Right cardiac atrium (tissue), 1 donor: ENCODE measurements around a stretch of chr18.

DNA sequence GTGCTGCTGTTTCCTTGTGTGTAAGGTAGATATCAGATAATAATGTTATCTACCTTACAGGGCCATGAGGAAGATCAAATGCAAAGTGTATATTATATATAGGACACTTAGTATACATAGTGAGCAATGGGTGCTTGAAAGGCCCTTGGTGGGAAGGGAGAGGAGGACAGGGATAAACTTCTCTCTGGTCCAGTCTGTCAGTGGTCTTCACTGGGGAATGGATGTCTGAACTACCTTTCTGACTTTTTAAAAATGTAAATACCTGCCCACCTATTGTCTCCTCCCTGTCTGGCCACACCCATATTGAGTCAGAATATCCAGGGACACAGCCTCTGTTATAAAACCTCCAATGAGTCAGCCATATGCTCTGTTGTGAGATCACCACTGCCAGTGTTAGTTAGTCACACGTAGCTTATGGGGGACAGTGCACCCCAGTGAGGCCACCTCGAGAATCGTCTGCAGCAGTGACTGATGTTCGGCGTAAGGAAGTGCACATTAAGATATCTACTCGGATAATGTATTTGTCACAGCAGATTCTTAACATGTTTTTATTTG, 383.5 kb downstream of the PTPRM start:
- PRO-cap, result no peak

GRCh38 chr18:8341335-8341819, 267.9 kb upstream of the RAB12 start:
- PRO-cap, result no peak

DNA sequence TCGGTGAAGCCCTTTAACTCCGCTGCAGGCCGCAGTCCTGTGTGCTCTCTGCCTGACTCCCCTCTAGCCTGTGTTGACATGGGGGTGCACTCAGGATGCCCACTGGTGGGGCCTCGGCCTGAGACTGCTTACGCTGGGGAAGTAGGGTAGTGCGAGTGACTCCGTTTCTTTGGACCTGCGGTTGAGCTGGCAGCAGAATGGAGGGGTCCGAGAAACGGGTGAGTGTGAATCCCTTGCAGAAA, 5.7 kb downstream of the RAB12 start:
- PRO-cap, result no peak

DNA sequence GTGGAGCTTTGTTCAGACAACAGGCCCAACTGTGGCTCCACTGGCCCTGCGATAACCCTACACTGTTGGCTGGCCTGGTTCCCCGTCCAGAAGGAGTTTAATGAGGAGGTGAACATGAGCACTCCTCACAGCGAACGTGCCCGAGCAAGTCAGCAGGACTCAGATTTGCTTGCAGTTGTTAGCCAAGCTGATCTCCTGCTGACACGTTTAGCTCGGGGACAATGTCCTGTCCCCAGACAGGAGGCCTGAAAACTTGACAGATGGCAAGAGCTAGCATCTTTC, 20.1 kb upstream of the MTCL1 start:
- PRO-cap, result no peak

- PRO-cap, result bidirectional peak, plus-strand start at chr18:8704677, minus-strand start at chr18:8704563
These were observed 973 bp upstream of the MTCL1 start for GRCh38 chr18:8704258-8704908.

DNA sequence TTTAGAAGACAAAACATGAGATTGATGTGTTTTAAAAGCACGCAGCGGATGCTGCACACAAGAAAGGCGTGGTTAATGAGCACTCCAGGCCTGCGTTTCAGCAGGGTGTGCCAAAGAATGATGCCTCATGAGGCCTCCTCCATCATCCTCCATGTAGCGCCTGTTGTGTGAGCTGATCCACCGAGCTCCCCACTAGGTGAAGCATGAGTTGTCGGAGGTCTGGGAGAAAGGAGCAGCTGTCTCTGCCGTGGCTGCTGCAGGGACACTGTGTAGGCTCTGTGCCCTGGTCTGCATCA, 60.7 kb downstream of the MTCL1 start:
- PRO-cap, result no peak

DNA sequence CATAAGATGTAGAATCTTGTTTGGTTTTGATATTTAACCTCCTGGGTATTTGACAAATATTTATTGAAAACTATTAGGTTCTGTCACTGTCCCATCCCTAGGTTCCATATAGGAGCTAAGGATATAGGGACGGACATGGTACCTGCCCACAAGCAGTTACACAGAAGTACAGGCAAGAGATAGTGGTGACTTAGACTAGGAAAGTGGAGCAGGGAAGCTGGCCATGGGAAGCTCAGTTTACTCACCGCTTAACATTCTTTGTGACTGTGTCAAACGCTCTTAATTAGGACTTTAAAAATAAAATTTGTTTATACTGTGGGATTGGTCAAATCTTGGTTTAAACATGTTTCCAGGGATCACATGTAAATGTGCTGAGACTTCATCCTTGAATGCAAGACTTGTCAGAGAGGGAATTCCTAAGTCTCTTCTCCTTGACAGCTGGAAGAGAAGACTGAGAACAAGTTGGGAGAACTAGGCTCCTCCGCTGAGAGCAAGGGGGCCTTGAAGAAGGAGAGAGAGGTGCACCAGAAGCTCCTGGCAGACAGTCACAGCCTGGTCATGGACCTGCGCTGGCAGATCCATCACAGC, 107.3 kb downstream of the MTCL1 start:
- PRO-cap, result no peak

- PRO-cap, result no peak
These were observed 188.6 kb upstream of the NDUFV2 start for GRCh38 chr18:8913733-8914553.

DNA sequence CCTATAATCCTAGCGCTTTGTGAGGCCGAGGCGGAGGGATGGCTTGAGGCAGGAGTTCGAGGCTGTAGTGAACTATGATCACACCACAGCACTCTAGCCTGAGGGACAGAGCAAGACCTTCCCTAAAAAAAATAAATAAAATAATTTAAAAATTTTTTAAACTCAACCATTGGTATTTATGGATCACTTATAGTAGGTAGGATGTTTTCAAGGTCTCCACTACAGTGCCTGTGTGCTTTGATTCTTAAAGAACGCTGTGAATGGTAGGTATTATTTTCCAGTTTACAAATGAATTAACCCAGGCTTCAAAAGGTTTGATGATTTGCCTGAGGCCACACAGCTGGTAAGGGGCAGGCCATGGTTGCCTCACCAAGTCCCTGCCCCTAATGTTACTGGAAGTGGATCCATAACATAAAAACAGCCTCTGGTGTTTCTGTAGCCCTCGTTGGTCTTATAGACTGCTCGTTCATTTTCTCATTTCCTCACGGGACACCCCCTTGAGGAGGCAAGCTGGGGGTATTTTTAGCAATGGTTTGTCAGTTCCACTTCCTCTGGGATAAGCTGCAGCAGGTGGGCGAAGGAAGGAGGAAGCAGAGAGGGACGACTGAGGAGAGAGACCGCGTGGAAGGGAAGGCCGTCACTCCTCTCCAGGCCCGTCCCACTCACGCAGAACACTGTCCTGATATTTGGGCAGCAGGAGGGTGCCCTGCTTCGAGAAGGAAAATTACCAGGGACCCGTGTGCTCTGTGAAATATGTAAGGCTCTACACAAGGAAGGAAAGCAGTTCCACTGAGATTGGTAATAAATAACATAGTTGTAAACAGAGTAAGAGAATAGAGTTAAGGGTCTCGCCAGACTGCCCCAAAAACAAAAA, 32.9 kb upstream of the NDUFV2 start:
- PRO-cap, result no peak

DNA sequence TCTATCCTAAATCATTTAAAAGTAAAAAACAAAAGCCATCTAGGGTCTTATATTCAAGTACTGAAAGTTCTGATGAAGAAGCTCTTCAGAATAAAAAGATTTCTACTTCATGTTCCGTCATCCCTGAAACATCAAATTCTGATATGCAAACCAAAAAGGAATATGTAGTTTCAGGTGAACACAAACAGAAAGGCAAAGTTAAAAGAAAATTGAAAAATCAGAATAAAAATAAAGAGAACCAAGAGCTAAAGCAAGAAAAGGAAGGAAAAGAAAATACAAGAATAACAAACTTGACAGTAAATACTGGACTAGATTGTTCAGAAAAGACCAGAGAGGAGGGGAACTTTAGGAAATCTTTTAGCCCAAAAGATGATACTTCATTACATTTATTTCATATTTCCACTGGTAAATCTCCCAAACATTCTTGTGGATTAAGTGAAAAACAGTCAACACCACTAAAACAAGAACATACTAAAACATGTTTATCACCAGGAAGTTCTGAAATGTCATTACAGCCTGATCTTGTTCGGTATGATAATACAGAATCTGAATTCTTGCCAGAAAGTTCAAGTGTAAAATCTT, 80.0 kb upstream of the TWSG1 start:
- PRO-cap, result no peak

DNA sequence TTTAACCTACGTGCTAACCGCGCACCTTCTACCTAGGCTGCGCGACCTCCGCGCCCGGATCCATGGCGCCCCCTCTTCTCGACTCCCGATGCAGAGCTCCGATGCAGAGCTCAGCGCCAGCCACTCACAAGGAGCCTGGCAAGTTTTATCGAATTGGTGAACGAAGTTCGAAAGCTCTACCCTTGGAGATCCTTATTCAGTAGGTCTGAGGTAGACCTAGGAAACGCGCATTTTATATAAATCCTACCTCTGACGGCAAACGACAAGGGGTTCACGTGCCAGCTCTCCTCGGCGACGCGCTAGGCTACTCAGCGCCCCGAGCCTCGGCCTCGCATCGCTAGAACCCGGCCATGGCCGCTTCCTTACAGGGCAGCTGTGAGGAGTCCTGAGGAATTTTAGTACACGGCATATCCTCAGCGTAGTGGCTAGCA, 668 bp upstream of the TWSG1 start:
- PRO-cap, result no peak

- PRO-cap, result bidirectional peak, plus-strand start at chr18:9475009, minus-strand start at chr18:9474872; bidirectional peak, plus-strand start at chr18:9475548, minus-strand start at chr18:9475217
These were observed 617 bp upstream of the RALBP1 start for GRCh38 chr18:9474463-9475329.

DNA sequence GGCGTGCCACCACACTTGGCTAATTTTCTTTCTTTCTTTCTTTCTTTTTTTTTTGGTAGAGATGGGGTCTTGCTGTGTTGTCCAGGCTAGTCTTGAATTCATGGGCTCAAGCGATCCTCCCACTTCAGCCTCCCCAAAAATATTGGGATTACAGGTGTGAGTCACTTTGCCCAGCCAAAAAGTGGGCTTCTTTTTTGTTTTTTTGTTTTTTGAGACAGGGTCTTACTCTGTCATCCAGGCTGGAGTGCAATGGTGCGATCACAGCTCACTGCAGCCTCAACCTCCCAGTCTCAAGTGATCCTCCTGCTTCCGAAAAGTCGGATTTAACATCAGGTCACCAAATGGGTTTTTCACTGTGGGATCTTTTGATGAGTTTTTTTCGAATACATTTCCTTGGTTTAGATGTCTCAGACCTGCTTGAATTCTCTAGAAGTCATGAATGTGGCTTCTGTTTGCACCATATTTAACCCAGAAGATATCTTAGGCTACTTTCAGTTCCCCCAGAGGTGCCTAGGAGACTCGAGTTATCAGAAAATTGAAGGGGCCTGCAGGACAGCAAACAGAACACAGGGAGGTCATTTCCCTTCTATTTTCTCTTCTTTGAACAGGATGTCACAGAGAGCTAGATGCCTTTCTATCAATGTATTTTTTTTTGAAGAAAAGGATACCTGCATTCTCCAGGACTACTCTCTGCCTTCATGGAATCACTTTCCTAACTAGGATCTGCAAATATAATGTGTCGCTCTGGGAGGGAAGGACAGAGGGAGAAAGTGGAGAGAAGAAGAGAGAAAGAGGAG, 9.0 kb downstream of the RAB31 start:
- PRO-cap, result no peak

DNA sequence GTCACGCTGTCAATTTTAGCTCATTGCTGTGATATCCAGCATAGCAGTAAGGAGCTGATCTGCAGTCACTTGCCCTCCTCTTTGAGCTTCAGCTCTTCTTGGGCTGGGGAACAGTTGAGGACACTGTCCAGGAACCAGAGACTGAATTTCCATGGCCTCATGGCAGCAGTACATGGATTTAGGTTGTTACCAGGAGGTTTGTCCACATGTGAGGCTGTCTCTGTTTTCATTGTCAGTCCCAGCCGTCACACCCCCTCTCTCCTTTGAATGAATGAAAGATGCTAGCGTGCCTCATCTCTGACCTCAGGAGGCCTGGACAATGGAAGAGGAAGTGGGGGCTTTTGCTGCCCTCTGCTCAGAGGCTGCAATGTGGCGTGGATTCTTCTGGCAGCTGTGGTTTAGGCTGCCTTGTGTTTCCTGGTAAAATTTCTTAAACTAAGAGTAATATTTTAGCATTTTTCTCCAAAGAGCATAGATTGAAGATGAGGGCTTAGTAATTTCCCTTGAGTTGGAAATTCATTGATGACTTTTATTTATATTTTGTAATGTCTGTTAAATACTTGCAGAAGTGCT, 47.5 kb downstream of the RAB31 start:
- PRO-cap, result no peak

DNA sequence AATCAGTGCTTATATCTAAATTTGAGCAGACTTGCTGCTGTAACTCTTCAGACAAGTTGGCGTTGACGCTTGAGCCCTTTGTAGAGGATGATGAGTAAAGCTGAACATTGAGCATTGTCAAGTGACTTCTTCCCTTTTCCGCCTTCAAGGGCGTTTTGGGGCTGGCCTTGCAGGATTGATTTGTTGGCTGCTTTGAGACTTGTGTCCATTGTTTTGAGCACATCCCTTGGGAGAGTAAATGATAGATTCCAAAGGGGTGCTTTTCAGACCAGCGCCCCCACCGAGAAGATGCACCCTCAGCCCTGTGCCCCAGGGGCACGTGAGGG, 63.8 kb downstream of the RAB31 start:
- PRO-cap, result no peak

GRCh38 chr18:9933200-9933718, 19.4 kb downstream of the VAPA start:
- PRO-cap, result no peak

DNA sequence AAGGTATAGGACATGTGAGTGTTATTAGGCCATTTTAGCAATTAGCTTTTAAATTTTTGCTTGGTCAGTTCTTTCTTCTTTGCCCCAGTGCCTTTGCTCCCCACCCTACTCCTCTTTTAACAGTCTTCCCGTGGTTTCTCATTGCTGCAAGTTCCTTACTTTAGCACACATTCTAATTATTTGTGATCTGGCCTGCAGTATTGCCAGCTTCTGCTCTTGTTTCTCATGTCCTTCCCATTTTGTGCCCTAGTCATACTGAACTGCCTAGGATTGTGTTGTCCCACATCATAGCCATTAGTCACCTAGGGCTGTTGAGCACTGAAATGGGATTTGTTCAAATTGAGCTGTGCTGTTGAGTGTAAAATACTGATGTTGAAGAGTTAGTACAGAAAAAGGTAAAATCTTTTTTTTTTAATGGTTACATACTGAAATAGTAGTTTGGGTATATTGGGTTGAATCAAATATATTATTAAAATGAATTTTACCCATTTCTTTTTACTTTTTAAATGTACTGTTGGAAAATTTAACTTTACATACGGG, 36.9 kb downstream of the VAPA start:
- PRO-cap, result no peak

DNA sequence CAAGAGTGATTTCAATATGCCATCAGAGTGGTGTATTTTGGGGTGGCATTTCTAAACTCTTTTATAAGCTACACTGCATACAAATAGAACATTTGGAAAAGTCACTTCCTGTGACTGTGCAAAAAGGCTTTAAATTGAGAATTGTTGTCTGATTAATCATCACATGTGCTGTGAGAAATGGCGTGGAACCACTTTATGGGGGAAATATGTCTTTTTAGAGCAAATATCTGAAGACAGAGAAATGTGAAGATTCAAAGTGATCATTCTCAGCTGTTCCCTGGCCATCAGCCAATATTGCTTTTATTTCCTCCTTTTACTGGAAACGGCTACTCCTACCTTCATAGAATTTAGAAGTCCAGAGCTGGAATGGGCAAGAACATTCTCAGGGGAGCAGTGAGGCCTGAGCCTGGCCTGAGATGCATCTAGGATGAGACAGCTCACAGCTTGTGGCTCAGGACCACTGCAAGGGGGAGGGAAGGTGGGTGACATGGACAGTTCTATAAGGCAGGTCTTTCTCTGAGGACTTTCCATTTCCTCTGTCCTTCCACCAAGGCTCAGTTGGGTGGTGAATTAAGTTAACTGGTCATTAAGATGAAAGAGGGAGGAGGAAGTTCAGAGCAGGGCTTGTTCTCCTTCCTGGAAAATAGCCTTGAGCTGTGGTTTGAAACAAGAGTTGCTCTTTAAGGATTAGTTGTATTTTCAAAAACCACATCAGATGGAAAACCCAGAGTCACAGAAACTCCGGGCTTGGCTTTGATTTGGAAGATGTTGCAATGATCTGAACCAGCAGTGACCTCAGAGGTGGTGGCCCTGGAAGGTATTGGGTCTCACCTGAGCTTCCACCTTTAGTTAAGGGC, 144.2 kb downstream of the VAPA start:
- PRO-cap, result no peak

- PRO-cap, result no peak
These were observed 148.8 kb downstream of the VAPA start for GRCh38 chr18:10062610-10063043.

- PRO-cap, result no peak
These were observed 103.0 kb upstream of the APCDD1 start for GRCh38 chr18:10351366-10351957.